Occipital lobe (tissue), 2 donors: ENCODE measurements around a stretch of chr2.

GRCh38 chr2:99376257-99376759 is 39.1 kb downstream of the EIF5B start:
- RAMPAGE, long total RNA: no peak

DNA sequence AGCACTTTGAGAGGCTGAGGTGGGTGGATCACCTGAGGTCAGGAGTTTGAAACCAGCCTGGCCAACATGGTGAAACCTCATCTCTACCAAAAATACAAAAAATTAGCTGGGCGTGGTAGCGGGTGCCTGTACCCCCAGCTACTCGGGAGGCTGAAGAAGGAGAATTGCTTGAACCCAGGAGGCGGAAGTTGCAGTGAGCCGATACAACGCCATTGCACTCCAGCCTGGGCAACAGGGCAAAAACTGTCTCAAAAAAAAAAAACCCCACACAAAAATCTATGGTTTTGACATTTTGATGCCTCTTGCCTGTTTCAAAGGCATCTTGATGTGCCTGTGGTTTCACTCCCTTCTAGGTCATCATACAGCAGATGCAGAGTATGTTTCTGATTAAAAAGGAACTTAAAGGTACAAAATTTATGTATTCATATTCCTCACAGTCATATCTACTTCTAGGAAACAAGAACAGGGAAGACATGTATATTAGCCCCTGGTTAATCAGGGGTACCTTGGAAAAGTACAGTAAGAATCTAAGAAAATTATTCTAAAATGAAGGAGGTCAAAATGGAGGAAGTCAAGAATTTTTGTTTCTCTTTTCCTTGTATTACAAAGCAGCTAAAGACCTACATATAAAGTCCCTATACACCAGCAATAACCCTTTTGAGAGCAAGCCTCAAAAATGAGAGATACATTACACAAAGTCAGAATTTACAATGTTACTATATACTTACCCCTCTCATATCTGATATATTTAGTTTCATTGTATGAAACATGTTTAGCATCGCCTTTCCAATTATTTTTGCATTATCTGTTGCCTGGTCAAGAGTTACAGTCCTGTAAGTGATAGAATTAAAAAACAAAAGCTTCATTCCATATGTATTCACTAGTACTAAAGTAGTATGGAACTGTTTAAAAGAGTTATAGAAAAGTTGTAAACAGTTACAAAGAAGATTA is 70.4 kb downstream of the EIF5B start:
- RAMPAGE, long total RNA: no peak

- RAMPAGE, long total RNA: no peak
These were observed 14.5 kb downstream of the REV1 start for GRCh38 chr2:99475126-99475903.

- RAMPAGE, long total RNA: no peak
These were observed 266.3 kb downstream of the AFF3 start for GRCh38 chr2:99875855-99876634.

DNA sequence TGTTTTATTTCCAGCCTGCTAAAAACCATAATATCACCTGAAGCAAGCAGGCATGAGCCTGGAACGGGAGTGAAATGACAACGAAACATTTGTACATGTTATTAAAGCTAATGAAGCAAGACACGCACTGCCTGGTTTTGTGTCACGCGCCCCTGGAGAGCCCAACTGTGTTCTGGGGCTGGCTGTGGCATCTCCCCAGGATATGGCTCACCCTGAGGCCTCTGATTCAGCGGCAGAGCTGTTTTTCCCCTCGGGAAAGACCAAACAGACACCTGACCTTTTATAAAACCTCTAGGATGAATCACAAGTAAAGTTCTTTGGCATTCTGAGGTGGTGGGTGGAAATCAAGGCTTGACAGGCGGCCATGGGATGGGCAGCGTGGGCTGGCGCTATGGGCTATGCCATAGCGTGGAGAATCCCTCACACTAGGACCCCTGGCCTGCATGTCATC is 262.2 kb downstream of the AFF3 start:
- RAMPAGE, long total RNA: no peak

GRCh38 chr2:99997350-99997810 is 145.0 kb downstream of the AFF3 start:
- RAMPAGE, long total RNA: no peak

GRCh38 chr2:100011450-100011960 is 130.9 kb downstream of the AFF3 start:
- RAMPAGE, long total RNA: no peak

GRCh38 chr2:100218507-100219147 is 76.2 kb upstream of the AFF3 start:
- RAMPAGE, long total RNA: no peak

DNA sequence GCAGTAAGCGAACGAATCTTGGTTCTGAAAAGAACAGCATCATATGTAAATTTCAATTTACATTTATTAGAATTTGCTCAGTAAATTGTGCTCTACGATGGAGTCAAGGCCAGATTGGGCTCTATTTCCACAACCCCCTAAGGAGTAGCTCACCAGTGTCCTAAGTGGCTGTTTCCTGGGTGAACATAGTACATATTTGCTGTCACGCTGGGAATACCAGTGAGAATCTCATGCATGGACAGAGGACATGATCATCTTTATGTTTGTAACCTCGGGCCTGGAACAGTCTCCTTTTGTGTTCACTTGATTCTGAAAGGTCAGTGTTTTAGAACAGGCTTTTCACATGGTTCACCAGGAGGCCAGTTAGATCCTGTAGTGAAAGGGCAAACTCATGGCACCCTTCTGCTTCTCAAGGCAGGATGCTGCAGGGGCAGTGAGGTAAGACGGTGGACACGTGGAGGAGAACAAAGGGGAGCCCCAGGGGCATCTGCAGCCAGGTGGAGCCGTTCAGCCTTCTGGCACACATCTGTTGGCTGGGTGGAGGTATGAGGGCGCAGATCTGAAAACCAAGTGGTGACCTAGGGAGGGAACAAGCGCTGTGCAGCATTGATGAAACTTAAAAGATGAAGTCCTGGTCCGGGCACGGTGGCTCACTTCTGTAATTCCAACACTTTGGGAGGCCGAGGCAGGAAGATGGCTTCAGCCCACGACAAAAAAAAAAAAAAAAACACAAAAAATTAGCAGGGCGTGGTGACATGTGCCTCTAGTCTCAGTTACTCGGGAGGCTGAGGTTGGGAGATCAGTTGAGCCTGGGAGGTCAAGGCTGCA is 33.5 kb downstream of the NPAS2 start:
- RAMPAGE, long total RNA: no peak

DNA sequence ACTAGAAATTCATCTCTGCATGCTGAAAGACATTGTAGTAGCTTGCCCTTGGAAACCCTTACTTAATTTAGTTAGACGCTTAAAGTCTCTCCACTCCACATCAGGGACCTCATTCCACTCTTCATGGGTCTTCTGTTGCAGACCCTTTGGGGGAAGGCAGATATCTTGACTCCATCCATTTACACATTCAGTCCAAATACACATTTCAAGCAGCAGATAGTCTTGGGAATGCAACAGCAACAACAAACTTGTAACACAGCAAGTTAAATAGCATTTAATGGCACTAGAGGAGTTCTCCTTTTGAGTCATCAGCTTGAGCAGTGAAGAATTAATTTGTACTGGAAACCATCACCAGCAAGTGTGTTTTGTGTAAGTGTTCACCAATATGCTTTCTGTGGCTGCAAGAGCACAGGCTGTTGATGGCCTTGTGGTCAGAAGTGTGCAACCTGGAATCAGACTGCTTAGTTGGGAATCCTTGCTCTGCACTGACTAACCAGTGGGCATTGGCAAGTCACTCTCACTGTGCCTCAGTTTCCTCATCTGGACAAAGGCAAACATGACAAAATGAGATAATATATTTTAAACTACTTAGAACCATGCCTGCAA is 51.9 kb downstream of the NPAS2 start:
- RAMPAGE, long total RNA: no peak

GRCh38 chr2:100932810-100933598 is 69.1 kb upstream of the RPL31 start:
- RAMPAGE, long total RNA: no peak

GRCh38 chr2:100995332-100996311 is 6.5 kb upstream of the RPL31 start:
- RAMPAGE, long total RNA: no peak

- RAMPAGE, long total RNA: no peak
These were observed 45.2 kb downstream of the RPL31 start for GRCh38 chr2:101047209-101047750.

GRCh38 chr2:101111266-101111693 is 39.9 kb downstream of the TBC1D8 start:
- RAMPAGE, long total RNA: no peak

DNA sequence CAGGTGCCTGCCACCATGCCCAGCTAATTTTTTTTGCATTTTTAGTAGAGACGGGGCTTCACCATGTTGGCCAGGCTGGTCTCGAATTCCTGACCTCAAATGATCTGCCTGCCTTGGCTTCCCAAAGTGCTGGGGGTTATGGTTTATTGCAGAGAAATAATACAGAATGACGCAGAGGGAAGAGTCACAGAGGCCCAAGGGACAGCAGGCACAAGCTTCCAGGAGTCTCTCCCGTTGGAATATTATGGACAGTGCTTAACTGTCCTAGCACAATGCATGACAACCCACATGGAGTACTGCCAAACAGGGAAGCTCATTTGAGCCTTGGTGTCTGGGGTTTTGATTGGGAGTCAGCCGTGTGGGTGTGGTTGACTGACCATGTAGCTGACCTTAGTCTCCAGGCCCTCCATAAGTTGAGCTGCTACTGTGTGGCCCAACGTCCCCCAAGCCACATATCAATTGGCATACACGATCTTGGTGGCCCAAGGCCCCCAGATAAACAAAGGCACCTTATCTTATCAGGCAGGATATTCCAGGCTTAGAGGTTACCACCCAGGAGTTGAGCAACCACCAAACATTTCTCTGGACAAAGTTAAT is 45.4 kb upstream of the CNOT11 start:
- RAMPAGE, long total RNA: no peak

DNA sequence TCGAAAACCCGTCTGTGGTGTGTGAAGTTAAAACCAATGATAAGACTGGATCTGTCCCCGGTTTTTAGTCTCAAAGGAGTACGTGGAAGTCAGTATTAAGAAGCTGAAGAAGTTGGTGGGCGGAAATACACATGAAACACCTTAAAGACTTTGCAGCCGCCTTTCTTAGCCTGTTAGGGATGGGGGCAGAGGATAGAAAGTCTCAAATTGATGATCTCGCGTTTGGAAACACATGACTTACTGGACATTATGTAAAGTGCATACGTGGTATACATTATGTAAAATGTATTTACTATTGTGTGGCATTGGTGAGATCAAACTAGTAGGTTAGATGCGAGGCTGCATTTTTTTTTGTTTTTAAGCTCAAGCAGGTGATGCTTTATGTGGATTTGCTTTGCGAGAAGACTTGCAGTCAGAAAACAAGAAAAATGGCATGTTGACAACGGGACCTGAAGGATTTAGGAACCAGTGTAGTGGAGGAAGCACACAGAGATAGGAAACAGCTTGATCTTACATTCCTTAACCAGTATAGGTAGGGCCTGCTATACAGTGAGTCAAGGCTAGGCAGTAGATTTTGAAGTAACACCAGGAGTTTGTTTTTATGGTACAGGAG is 1.2 kb downstream of the CNOT11 start:
- RAMPAGE, long total RNA: no peak

DNA sequence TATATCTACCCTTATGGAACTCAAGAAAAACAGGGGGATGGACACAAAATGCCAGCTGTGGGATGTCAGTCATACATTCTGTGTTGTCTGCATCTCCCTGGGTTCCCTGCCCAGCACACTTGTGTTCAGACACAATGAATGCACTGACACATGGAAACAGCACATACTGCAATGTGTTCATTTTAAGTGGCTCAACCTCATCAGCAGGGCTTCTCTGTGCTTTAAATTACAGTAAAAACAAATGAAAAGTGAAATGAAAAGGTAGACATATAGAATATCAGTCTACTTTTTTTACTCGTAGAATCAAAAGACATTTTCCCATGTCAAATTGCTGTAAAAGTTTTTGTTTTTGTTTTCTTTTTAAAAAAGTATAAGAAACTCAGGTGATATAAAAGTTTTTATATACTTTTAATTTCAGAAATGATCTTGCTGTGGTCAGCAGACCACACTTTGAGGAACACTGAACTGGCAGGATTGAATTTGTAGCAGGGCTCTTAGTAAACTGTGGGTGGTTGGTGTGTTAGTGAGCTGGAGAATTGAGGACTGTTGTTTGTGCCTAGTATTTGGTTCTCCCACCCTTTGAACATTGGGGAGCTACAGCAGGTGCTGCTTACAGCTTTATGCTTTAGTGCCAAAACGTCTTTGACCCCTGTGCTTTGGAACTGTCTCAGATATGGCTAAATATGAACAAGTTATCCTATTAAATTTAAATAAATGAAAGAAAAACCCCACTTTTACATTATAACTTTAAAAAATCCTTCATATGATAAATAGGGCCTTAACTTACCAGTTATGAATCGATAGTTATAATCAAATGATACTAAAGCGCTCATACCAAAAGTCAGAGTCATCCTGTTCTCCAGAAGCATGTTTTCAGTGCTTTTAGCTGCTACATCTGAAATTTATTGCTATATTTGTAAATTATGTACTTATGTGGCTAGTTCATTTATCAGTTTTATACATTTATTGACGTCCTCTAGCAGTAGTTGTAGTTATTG is 8.1 kb downstream of the MAP4K4 start:
- RAMPAGE, long total RNA: no peak

DNA sequence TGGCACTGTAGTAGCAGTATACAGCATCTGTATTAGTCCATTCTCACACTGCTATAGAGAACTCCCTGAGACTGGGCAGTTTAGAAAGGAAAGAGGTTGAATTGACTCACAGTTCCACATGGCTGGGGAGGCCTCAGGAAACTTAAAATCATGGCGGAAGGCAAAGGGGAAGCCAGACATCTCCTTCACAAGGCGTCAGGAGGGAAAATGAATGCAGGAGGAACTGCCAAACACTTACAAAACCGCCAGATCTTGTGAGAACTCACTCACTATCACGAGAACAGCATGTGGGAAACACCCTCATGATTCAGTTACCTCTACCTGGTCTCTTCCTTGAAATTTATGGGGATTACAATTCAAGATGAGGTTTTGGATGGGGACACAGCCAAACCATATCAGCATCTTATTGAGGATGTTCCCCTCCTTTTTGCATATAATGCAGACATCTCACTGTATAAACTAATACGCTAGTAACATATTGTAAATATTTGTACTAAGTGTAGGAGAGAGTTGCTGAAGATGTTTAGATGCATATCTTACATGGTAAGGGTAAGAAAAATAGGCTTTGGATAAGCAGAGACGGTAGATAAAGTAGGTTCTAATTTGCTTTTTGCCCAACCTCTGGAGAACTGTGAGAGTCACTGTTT is 25.5 kb downstream of the MAP4K4 start:
- RAMPAGE, long total RNA: no peak

GRCh38 chr2:101751556-101752136 is 54.1 kb downstream of the MAP4K4 start:
- RAMPAGE, long total RNA: no peak

- RAMPAGE, long total RNA: no peak
These were observed 146.6 kb downstream of the MAP4K4 start for GRCh38 chr2:101843963-101844681.